Cardiac muscle cell (in vitro differentiated cells and primary cell): ENCODE data around the gene ACR.

- RAMPAGE, long total RNA: no peak
- RRBS: 4% methylated on average over 42 of the region's 77 CpGs
Measured at GRCh38 chr22:50267481-50268059, 2.6 kb downstream of the MAPK11 start.

DNA sequence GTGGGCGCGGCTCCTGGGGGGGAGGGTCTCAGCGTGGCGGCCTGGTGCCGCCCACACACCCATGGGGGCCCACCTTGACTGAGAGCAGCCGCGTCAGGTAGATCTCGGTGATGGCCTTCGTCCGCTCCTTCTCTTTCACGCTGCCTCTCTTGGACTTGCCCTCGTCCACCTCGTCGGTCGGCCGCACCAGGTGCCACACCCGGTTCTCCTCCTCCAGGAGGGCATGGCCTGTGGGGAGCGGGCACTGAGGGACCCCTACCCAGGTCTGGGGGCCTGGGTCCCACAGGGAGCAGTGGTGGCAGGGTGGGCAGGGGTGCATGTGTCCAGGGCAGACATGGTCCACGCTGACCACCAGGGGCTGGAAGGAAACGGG lies 7.8 kb upstream of the MAPK11 start:
- RAMPAGE, long total RNA: no peak
- RRBS: no CpG with 5 or more reads among the region's 20 CpGs

DNA sequence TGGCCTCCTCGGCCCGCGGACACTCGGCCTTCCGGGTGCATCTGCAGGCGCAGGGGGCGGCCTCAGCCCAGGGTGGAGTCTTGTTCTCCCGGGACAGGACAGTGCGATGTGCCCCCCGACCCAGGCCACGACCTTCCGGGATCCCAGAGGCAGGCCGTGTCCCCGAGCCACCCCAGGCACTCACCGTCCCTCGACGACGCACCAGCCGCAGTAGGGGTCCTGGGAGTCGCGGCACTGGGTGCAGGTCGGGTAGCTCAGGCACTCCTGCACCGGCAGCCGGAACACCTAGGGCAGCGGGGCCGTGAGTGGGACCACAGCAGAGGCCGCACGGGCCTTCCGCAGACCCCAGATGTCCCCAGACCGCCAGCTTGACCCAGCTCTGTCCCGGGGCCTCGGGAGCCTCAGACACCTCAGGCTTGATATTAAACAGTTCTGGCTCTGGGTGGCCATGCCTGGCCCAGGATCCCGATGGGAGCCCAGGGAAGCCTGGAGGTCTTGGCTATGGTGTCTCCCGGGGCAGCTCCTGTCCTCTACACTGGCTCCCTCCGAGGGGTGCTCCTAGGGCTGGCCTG lies 17.7 kb upstream of the MAPK11 start:
- RAMPAGE, long total RNA: no peak
- RRBS: 94% methylated on average over 20 of the region's 35 CpGs

GRCh38 chr22:50304502-50305477 lies 2.7 kb downstream of the PLXNB2 start:
- RAMPAGE, long total RNA: no peak
- RRBS: 44% methylated on average over 4 of the region's 26 CpGs

DNA sequence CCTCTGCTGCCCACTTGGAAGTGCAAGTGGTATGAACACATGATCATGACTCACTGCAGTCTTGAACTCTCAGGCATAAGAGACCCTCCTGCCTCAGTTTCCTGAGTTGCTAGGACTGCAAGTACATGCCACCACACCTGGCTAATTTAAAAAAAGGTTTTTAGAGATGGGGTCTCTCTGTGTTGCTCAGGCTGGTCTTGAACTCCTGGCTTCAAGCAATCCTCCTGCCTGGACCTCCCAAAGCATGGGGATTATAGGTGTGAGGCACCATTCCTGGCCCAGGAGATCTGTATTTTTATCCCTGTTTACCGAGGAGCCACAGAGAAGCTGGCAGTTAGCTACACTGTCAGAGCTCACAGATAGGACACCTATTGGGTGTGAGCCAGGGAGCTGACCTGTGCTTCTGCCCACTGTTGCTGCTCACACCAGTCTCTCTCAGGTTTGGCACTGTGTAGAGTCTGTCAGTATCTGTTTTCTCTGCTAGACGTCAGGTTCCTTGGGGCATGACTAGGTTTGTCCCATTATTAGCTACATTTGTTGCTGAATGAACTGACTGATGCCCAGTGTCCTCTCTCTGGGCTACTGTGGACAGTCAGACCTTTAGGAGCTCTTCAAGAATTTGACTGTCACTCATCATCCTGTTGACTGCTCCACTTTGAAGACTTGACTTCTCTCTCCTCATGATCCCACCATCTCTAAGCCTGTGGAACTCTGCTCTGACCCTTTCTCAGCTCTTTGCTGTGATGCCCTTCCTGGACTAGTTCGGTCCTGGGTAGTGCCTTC lies 17.4 kb downstream of the PPP6R2 start:
- RAMPAGE, long total RNA: no peak
- RRBS: no CpG with 5 or more reads among the region's 3 CpGs

DNA sequence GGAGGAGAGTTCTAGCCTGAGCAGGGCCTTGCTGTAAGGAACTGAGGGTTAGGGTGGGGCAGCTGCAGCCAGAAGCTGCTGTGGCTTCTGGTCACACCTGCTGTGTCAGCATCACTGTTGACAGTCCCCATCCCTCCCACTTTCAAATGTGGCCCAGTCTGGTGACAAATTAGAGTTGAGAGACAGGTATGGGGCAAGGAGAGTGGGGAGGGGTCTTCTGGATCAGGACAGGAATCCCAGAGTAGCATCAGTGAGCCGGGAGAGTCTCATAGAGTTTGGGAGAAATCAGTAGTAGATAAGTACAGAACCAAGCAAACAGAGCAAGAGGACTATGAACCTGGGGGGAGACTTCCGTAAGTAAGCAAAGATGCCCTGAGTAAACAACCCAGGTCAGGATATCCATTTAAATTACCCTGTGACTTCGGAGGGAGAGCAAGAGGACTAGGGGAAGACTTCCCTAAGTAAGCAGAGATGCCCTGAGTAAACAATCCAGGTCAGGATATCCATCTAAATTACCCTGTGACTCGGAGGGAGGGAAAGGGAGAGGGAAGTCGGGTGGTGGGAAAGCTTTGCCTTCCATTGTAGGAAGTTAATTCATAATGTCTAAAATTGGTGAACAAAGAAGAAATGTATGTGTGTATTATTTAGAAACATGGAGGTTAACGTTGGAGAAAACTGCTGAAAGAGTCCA lies 53.8 kb downstream of the PPP6R2 start:
- RAMPAGE, long total RNA: no peak
- RRBS: no CpG with 5 or more reads among the region's 6 CpGs

GRCh38 chr22:50522167-50523353 lies 2.8 kb downstream of the SCO2 start:
- RAMPAGE, long total RNA: no peak
- RRBS: no CpG with 5 or more reads among the region's 36 CpGs

DNA sequence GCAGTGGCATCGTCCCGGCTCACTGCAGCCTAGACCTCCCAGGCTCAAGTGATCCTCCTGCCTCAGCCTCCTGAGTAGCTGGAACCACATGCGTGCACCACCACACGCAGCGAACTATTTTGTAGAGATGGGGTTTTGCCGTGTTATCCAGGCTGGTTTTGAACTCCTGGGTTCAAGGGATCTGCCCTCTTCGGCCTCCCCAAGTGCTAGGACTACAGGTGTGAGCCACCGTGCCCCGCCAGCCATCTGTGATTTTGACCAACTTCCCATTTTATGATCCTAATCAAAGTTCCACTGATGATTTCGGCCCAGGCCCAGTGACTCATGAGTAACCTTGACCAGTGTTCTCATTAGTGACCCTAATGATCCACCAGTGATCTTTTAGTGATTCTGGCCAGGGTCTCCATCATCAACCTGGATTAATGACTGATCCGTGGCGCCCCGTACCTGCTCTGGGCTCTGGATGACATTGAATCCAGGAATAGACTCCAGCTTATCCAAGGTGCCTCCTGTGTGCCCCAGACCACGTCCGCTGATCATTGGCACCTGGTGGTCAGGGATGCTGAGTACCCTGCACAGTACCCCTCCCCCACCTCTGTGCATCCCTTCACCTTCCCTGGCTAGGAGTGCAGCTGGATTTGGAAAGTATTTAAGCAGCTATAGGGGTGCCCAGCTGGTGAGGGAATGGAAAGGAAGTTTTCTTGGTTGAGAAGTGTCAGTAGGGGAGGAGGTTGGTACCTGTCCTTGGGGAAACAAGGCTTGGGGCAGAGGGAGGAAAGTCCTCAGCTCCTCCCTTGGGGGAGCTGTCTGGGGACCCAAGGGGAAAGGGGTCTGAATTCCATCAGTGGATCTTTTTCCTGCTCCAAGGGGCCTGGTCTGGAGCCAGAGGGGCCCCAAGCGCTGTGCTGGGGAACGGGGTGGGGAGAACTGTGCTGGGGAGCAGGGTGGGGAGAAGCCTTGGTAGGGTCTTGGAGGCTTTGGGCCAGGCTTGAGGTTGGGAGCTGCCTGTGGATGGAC lies 1.4 kb downstream of the TYMP start:
- RAMPAGE, long total RNA: no peak
- RRBS: no CpG with 5 or more reads among the region's 17 CpGs

DNA sequence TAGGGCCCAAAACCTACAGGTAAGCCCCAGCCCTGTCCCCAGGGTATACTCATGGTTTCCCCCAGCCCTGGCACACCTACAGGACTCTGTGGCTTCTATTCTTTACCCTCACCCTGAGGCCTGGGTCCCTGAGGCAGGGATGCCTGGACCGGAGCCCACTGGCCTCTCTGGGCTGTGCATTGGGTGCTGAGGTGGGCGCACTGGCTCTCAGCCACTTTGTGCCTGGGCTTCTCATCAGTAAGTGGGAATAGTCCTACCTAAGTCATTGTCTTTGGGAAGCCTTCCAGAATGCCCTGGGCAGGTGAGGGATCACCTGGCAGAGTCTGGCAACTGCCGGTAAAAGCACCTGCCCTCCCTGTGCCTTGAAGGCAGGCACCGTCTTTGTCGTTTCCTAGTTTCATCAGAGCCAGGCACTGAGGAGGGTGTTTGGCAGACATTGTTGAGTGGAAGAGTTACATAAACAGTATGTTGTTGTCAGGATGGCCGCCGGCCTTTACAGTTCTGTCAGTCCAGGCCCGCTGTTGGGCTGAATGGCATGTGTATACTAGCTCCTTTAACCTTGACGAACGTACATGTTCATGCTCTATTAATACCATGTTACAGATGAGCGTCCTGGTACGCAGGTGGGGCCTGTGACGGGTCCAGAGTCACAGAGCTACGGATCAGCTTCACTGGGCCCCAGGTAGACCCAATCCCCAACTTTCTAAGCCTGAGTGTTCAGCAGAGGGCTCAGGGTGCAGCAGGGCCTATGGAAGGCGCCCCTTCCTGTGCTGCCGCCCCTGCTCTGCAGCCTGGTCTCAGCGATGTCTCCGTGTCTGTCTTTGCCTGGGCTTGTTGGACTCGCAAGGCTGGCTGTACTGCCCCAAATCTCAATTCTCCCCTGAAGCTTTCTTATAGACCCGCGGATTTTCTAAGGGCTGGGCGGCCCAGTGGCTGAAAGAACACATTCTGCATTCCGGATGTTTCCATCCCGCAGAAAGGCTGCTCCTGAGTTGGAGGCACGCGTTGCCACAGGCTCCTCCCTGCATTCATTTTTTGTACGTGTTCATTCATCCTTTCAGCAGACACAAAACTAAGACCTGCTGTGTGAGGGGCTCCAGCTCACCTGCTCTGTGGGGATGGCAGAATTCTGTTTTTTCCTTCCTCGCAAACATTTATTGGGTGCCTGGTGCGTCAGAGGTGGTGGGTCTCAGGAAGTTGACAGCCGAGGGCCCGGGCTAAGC lies 42.2 kb upstream of the ACR start:
- RAMPAGE, long total RNA: no peak
- RRBS: no CpG with 5 or more reads among the region's 31 CpGs

GRCh38 chr22:50700576-50700776 lies 37.5 kb upstream of the ACR start:
- RAMPAGE, long total RNA: no peak
- RRBS: 100% methylated on average over 1 of the region's 6 CpGs

- RAMPAGE, long total RNA: no peak
- RRBS: no CpG with 5 or more reads among the region's 11 CpGs
Measured at GRCh38 chr22:50737817-50738428, at the start of gene ACR. Gene ACR, plus strand, starts transcription at chr22:50738204.